Left common carotid artery plus branches (tissue), 1 donor: ENCODE measurements around a stretch of chr2.

GRCh38 chr2:20291083-20291897 is 59.4 kb downstream of the PUM2 start:
- PRO-cap = no peak

DNA sequence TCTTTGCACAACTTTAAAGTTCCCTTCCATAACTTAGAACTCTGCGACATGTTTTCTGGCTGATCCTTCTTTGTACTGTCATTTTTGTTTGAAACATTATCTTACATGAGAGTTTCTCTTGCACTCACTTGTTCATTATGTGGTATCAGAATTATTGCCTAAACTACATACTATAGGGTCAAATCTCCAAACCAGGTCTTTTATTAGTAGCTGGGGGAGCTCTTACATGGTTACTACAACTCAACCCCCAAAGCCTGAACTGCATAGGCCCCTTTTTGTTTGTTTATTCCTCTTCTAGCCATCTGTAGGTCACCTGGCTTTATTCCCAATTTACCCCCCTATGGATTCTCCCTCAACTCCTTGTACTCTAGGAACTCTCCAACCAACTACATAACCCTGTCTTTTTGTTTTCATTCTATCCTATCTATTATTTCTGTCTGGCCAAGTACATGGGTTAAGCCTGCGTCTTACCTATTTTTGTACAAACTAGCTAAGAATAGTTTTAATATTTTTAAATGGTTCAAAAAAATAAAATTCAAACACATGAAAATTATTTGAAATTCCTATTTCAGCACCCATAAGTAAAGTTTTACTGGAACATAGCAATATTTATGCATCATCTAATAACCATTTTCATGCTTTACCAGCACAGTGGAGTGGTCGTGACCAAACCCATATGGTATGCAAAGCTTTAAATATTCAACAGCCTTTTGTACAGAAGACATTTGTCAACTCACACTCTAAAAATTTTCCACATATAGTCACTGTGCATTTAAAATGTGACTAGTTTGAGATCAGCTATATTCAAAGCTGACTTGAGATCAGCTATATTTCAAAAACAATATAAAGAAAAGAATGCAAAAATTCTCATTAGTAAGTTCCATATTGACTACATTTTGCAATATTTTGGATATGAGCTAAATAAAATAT is 46.5 kb downstream of the PUM2 start:
- PRO-cap = no peak

DNA sequence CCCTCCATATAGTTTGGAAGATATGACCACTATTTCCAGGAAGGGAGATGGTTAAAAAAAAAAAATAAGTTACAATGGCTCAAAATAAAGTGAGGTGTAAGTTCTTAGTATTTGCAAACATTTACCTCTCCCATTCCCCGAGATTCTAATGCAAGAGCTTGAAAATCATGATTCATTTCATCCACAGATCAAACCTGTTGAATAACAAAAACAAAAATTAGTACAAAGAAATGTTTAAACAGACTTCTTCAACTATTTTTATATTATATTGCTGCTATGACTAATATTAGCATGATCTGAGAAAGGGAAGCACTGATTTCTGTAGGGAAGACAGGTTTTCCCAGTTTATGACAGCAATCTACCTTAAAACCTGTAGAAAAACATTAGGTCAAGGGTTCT is 23.5 kb downstream of the PUM2 start:
- PRO-cap = no peak

DNA sequence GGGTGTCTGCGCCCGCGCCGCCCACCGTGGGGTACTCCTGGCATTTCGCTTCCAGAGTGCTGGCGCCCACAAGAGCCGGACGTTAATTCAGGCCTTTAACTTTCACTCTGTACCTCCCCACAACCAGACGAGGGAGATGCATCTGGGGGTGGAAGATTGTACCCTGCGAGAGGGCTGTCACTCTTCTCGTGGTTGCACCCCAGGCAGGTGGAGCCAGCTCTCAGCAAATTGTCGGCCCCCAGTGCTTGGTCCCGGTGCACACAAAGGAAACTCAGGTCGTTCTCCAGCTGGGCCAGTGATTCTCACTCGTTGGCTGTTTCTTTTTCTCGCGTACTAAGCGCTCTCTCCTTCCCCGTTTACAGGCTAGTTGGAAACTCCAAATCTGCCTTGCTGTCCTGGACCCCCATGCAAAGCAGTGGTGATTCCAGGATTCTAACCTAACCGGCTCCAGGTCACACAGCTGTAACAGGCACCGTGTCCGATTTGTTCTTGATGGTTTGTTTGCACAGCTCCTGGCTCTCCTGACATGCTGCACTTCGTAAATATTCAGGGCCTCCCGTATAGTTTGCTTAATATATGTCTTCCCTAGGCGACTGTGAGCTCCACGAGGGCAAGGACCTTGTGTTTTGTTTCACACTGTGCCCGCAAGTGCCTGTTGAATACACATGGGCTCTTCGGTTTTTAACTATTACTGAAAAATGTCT is 729 bp upstream of the PUM2 start:
- PRO-cap = no peak

DNA sequence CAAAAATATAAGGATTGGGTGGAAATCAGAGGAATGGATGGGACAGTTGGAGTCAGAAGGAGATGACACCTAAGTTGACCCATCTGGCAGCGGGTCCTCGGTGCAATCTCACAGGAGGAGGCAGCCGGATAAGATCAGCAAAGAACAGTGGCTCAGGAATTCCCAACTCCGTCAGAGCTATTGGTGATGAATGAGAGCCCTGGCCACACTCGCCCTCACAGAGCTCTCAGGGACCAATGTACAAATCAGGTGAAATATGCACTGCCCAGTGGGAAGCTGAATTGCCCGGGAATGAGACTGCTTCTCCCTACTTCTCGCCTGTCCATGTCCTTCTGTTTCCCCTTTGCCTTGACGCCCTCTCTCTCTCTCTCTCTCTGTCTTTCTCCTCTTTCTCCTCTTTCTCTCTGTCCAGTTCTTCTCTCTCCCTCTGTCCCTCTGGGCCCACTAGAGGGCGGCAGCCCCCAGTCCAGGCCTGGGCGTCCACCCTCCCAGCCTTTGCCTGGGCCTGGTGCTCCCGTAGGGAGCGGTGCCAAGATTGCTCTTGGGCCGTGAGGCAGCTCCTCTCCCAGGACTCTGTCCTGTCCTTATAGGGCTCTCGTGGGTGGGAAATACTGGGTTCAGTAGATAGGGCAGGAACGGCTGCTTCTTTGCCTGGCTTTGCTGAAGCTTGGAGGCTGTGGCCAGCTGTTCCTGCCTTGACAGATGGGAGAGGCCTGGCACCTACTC is 28.3 kb upstream of the PUM2 start:
- PRO-cap = no peak

GRCh38 chr2:20421771-20422541 is 24.9 kb upstream of the RHOB start:
- PRO-cap = no peak

DNA sequence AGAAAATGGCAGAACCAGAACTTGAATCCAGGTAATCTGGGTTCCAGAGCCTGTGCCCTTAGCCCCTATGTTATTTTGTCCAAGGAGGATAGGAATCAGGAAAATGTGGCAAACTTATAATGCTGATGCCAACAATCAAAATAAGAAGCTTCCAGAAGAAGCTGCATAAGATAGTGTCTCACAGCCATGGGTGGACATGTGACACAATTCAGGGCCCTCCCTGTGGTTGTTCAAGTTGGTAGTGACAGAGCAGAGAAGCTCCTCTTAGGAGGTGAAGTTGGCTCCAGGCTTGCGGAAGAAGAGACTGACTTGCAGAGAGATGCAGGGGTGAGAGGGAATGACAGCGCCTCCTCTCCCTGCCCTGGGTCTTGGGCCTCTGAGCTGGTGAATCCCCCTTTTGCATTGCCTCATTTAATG is 23.1 kb upstream of the RHOB start:
- PRO-cap = no peak

DNA sequence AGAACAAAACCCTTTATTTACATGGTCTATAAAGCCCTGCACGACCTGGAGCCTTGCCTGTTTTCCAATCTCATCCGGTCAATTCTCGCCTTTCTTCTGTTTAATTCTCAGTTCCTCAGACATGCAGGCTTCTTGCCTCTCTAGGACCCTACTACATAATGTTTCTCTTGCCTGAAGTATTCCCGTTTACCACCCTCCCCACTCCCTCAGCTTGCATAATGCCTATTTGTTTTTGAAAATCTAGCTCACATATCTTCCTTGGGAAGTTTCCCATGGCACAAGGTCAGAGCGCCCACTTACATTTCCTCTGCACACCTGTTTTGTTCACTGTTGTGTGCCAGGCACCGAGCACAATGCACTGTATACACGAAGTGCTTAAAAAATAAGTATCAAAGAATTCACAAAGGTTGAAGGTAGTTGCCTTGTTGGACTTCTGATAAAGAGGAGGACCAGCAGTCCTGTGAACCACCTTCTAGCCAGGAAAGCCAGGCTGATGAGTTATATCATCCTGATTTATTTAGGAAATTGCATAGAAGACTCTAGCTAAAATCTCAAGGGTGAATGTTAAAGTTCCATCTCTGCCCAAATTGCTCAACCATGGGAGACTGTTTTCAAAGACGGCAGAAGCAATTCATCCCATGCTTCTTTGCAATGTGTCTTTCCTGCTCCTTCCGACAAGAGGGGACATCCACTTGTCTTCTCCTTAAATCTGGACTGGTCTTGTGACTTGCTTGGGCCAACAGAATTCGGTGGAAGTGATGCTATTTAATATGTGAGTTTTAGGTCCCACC is 16.8 kb upstream of the RHOB start:
- PRO-cap = no peak

GRCh38 chr2:20431856-20432139 is 15.1 kb upstream of the RHOB start:
- PRO-cap = no peak

GRCh38 chr2:20438440-20439121 is 8.3 kb upstream of the RHOB start:
- PRO-cap = unidirectional peak, minus-strand start at chr2:20438556

- PRO-cap = no peak
Observed at GRCh38 chr2:20445162-20445869, 1.6 kb upstream of the RHOB start.

DNA sequence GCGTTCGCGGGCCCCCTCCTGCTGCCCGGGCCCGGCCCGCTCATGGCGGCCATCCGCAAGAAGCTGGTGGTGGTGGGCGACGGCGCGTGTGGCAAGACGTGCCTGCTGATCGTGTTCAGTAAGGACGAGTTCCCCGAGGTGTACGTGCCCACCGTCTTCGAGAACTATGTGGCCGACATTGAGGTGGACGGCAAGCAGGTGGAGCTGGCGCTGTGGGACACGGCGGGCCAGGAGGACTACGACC is 472 bp downstream of the RHOB start:
- PRO-cap = no peak

- PRO-cap = no peak
Observed at GRCh38 chr2:20458720-20459203, 11.9 kb downstream of the RHOB start.

- PRO-cap = no peak
Observed at GRCh38 chr2:20490315-20491311, 43.7 kb downstream of the RHOB start.

GRCh38 chr2:20514903-20515373 is 68.1 kb downstream of the RHOB start:
- PRO-cap = no peak

DNA sequence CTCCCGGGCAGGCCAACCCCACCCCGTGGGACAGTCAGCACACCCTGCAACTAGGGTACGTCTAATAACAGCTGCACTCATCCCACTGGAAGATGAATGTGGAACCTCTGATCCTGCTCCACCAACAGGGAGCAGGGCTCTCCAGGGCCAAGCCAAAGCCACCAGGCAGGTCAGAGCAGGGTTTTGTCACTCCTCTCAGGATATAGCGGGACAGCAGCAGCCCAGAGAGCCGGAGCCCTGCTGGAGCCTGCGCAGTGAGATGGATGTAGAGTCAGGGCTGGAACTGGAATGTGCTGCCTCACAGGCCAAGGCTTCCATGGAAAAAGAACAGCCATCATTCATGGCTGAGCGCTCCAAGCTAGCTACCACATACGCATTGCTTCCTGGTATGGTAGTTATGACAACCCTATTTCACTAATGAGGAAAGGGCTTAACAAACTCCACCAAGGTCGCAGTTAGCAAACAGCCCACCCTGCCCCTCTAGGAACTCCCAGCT is 85.3 kb downstream of the HS1BP3 start:
- PRO-cap = no peak

DNA sequence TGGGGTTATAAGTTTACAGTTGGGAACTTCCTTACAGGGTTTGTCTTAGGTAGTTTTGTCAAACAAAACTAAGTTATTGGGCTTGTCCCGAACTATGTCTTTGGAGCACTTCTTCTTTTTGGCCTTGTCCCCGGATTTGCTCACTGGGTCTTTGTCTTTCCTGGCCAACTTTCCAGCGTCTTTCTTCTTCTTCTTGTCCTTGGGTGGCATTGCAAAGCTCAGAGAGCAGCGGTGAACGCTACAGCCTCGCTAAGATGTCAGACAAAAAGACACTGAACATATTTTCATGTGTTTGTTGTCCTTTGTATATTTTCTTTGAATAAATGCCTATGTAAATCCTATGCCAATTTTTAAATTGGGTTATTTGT is 44.5 kb downstream of the HS1BP3 start:
- PRO-cap = no peak

GRCh38 chr2:20638909-20639427 is 11.9 kb downstream of the HS1BP3 start:
- PRO-cap = no peak

GRCh38 chr2:21006696-21007197 is 37.1 kb downstream of the APOB start:
- PRO-cap = no peak

DNA sequence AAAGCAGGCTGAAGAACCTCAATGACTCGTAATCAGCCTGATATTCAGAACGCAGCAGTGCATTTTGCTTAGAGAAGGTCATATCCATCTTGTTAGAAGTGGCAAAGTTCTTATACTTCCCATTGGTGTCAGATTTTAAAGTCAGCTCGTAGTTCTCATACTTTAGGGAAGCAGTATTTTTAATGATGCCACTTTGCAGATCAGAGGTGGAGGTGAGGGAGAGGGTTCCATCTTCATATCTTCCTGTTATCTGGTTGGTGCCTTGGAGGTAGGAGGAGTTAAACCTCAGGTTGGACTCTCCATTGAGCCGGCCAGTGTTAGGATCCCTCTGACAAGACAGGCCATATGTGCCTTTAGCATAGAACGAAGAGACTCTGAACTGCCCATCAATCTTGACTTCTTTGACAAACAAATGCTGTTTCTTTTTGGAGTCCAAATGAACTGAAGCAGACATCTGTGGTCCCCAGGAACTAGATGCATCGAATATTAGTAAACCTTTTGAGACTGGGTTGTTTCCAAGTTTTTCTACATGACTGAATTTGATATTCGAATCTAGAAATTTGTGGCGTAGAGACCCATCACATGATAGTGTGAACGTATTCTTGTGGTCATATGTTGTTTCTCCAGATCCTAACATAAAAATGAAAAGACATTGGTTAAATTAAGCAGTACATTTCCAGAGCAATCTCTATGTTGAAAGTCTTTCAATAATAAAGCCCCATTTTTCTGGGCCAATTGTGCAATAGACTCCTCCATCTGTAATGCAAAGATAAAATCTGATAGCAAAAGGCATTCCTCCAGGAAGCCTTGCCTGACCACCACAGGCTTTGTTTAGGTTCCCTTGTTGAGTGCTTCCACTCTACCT is 31.6 kb downstream of the APOB start:
- PRO-cap = no peak